ENCODE measurements around the gene PRMT1.

DNA sequence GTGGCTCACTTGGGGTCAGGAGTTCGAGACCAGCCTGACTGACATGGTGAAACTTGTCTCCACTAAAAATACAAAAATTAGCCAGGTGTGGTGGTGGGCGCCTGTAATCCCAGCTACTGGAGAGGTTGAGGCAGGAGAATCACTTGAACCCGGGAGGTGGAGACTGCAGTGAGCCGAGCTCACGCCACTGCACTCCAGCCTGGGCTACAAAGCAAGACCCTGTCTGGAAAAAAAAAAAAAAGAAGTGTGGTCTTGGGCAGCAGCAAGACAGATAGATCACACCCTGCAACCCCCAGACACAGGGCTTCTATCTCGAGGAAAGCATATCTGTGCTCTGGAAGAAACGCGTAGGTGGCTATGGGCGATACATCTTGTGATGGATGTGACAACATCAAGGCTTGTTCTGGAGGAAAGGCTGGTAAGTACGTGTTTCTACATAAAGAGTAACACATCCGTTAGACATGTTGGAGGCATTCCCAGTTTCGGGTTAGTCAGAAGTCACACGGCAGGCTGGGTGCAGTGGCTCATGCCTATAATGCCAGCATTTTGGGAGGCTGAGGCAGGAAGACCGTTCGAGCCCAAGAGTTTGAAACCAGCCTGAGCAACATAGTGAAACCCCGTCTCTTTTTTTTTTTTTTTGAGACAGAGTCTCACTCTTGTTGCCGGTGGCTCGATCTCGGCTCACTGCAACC is 6.6 kb upstream of the DHDH start:
- PRO-cap = unidirectional peak, plus-strand start at position 150 of the sequence; unidirectional peak, plus-strand start at position 240 of the sequence
- RRBS = no CpG with 5 or more reads among the region's 19 CpGs

- PRO-cap = no peak
- RRBS = 100% methylated on average over 1 of the region's 7 CpGs
Observed at GRCh38 chr19:48953822-48954375, 776 bp upstream of the BAX start.

- PRO-cap = no peak
- RRBS = 97% methylated on average over 5 of the region's 26 CpGs
Observed at GRCh38 chr19:48961311-48961985, 3.7 kb upstream of the FTL start.

GRCh38 chr19:48991961-48992704 is 976 bp downstream of the GYS1 start:
- PRO-cap = bidirectional peak, plus-strand start at chr19:48992402, minus-strand start at chr19:48992299
- RRBS = no CpG with 5 or more reads among the region's 9 CpGs

GRCh38 chr19:49019236-49020115 is 873 bp downstream of the ENSG00000268655 start:
- PRO-cap = unidirectional peak, minus-strand start at chr19:49019498; unidirectional peak, plus-strand start at chr19:49019861
- RRBS = 6% methylated on average over 10 of the region's 52 CpGs

- PRO-cap = no peak
- RRBS = 58% methylated on average over 11 of the region's 53 CpGs
Observed at GRCh38 chr19:49103640-49104968, 10.1 kb upstream of the LIN7B start.

DNA sequence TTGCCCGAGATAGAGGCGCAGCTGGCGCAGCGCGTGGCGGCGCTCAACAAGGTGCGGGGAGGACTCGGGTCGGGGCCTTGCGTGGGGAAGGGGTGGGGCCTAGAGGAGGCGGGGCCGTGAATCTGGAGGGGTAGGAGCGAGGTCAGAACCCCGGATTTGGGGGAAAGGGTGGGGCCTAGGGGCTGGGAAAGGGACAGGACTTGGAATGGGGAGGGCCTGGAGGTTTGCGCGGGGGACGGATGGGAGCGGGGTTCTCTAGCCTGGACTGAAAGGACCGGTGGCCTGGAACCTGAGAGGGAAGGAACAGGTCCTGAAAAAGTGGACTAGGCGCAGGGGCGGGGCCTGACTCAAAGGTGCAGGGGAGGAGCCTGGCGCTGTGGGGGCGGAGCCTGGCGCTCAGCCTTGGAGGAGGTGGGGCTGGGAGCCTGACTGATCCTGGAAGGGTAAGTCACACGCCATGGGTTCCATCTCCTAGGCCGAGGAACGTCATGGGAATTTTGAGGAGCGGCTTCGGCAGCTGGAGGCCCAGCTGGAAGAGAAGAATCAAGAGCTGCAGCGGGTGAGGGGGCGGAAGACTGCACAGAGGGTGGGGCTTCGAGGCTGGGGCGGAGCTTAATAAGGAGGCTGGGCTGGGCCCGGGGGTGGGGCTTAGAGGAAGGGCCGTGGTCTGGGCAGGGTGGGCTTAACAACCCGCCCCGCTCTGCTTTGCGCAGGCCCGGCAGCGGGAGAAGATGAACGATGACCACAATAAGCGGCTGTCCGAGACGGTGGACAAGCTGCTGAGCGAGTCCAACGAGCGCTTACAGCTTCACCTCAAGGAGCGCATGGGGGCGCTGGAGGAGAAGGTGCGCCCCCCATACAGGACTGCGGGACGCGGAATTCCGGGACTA is 14.2 kb downstream of the PPFIA3 start:
- PRO-cap = bidirectional peak, plus-strand start at position 712 of the sequence, minus-strand start at position 545 of the sequence
- RRBS = 10% methylated on average over 10 of the region's 55 CpGs

GRCh38 chr19:49136531-49137113 is 17.3 kb downstream of the PPFIA3 start:
- PRO-cap = no peak
- RRBS = no CpG with 5 or more reads among the region's 17 CpGs

DNA sequence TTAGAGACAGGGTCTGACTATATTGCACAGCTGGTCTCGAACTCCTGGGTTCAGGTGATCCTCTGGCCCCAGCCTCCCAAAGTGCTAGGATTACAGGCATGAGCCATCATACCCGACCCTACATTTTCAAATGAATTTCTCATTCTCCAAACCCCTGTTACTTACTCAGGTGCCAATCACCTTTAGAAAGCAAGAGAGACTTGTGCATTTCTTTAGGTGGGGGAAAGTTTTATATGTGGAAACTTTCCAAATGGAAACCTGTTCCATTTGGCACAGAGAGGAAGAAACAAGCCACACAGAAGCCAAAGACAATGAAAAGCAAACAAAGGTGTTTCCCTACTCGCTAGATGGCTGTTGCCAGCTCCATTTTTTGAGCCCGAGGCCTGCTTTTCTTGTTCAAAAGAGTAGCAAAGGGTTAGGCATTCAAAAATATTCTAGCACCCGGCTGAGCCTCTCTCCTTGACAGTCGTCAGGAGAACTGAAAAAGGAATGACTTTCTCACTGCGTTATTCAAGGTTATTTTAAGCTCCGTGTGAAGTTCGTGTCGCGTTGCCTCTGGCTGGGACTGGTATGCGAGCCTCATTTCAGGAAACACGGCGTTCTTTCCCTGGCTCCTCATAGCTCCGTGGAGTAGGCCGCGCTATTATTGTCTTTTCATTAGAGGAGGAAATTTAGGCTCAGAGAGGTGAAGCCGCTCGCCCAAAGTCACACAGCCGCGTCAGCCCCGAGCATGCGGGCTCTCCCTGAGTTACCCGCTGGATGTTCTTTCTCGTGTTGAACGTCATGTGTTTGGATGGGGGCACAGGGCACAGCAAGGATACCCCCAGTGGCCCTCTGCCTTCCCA is 7.6 kb downstream of the TRPM4 start:
- PRO-cap = no peak
- RRBS = no CpG with 5 or more reads among the region's 26 CpGs

DNA sequence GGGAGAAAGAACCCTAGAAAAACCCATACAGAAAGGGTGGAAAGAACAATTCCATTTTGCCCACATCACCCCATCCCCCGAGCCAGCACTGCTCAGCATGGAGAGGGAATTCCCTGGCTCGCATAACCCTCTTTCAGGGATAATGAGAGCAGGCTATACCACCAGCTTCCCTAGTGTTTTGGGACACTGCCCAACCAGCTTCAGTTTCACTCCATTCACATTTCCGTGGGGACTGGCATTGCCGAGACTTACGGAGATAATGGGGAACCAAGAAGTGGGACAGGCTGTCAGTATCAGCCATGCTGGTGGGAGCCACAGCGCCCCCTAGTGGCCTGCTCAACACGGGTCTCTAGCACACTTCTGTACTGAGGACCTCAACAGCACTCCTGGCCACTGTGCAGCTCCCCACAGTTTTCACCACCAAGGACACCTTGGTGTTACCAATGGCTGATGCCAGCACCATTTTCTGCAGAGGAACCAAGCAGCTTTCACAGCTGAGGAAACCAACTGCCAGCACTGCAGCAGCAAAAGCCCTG is 23.8 kb downstream of the SLC6A16 start:
- PRO-cap = no peak
- RRBS = no CpG with 5 or more reads among the region's 7 CpGs

- PRO-cap = bidirectional peak, plus-strand start at chr19:49339167, minus-strand start at chr19:49338928
- RRBS = no CpG with 5 or more reads among the region's 28 CpGs
Observed at GRCh38 chr19:49338714-49339281, 3.6 kb downstream of the CD37 start.

DNA sequence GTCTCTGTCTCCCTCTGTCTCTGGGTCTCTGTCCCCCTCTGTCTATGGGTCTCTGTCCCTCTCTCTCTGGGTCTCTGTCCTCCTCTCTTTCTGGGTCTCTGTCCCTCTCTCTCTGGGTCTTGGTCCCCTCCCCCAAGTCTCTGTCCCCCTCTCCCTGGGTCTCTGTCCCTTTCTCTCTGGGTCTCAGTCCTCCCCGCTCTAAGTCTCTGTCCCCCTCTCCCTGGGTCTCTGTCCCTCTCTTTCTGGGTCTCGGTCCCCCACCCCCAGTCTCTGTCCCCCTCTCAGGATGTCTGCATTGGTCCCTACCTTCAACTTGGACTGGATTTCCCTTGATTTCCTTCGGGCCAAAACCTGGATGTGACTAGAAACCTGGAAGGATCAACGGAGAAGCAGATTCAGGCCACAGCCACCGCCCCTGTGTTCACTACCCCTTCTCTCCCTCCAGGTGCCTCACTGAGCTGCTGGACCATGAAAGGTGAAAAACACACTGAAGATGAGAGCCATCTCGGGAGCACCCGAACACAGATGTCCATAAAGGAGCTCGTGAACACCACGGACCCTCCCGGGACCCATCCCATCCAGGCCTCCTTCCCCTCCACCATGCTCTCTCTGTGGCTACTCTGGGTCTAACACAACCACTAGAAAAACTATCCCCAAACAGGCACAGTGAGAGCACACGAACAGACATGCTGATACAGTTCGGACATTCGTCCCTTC is 5.1 kb downstream of the TEAD2 start:
- PRO-cap = no peak
- RRBS = no CpG with 5 or more reads among the region's 13 CpGs

DNA sequence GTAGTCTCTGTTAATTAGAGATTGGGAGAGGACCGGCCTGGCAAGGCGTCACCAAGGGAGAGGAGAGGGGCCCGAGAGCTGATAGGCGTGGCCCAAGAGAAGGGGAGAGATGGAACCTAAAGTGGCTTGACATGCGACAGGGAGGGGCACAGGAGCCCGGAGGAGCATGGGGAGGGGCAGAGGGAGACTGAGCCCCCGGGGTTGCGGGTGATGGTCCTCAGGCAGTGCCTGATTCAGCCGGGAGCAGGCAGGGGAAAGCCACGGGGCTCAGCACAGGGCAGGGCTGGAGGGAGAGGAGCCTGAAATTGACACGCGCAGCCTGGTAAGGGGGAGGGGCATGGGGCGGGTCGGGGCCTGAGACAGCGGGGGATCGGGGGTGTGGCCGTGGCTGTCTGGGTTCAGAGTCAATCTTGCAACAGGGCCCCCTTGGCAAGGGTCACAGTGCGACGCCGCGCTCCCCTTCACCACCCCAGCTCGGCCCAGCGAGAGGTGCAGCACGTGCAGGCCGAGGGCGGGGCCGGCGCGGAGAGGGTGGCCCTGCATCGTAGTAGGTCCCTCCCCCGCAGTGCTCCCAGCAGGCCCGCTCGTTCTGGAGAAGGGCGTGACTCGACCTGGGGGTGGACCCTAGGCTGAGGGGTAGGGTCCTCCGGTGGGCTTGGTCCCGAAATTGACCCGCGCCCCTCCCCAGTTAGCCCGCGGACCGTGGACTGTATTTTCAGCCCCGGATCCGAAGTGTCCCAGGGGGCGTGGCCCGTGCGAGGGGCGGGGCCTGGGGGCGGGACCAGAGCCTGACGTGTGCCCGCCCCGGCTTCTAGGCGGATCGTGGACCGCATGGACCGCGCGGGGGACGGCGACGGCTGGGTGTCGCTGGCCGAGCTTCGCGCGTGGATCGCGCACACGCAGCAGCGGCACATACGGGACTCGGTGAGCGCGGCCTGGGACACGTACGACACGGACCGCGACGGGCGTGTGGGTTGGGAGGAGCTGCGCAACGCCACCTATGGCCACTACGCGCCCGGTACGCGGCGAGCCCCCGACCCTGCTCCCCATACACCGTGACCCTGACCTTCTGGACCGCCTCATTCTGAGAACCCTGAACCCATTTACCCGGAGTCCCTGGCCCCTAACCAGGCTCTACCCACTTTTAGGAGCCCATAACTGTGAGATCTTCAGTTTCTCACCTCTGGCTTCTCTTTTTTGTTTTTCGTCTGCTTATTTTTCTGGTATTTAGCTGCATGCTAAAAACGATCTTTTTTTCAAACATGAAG is 6.0 kb downstream of the RCN3 start:
- PRO-cap = no peak
- RRBS = 7% methylated on average over 28 of the region's 95 CpGs

DNA sequence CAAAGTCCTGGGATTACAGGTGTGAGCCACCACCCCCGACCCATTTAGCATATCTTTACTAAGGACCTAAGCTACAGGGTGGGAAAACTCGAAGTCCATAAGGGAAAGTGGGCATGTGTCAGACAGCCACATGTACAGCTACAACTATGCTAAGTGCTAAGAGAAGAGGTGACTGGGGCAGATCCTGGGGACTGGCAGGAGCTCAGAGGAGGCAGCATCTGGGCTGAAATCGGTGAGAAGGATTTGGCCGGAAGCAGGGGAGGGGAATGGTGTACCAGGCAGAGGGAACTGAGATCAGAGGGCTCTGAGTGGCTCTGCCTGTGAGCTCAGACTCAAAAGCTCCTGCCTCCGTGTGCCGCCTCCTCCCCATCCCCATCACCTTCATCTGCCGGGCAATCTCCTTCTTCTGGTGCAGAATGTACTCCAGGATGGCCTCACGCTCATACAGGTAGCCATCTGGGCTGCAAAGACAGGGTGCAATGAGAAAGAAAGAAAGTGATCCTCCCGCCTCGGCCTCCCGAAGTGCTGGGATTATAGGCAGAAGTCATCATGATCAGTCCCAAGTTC is 21.8 kb downstream of the NOSIP start:
- PRO-cap = no peak
- RRBS = no CpG with 5 or more reads among the region's 11 CpGs

GRCh38 chr19:49592681-49593238 is 1.8 kb downstream of the PRR12 start:
- PRO-cap = no peak
- RRBS = 6% methylated on average over 5 of the region's 22 CpGs

DNA sequence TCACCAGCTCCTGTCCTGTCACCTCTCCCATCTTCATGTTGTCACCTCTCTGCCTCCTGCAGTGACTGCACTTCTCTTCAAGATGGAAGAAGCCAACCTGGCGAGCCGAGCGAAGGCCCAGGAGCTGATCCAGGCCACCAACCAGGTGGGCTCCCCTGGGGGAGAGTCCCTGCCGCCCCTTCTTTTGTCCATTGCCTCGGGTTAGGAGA is 11.5 kb downstream of the IRF3 start:
- PRO-cap = no peak
- RRBS = no CpG with 5 or more reads among the region's 5 CpGs

GRCh38 chr19:49676911-49677850 is at the start of gene PRMT1:
PRMT1 (plus strand) TSS chr19:49677271.
- PRO-cap = unidirectional peak, plus-strand start at chr19:49677237
- RRBS = 1% methylated on average over 38 of the region's 75 CpGs

- PRO-cap = no peak
- RRBS = 82% methylated on average over 2 of the region's 10 CpGs
Observed at GRCh38 chr19:49779787-49780590, 13.2 kb downstream of the AP2A1 start.

- PRO-cap = bidirectional peak, plus-strand start at chr19:49817627, minus-strand start at chr19:49817413
- RRBS = no CpG with 5 or more reads among the region's 30 CpGs
Observed at GRCh38 chr19:49817000-49817723, 927 bp upstream of the MED25 start.

GRCh38 chr19:49851375-49852025 is 15.9 kb downstream of the PNKP start:
- PRO-cap = unidirectional peak, minus-strand start at chr19:49851467; unidirectional peak, minus-strand start at chr19:49851678; bidirectional peak, plus-strand start at chr19:49851777, minus-strand start at chr19:49851678; unidirectional peak, minus-strand start at chr19:49851823
- RRBS = 2% methylated on average over 37 of the region's 75 CpGs